SP-49 (cell line): ENCODE results near the gene PRAC1.

GRCh38 chr17:48615653-48616095, 582 bp upstream of the HOXB8 start:
- PRO-cap: no peak

DNA sequence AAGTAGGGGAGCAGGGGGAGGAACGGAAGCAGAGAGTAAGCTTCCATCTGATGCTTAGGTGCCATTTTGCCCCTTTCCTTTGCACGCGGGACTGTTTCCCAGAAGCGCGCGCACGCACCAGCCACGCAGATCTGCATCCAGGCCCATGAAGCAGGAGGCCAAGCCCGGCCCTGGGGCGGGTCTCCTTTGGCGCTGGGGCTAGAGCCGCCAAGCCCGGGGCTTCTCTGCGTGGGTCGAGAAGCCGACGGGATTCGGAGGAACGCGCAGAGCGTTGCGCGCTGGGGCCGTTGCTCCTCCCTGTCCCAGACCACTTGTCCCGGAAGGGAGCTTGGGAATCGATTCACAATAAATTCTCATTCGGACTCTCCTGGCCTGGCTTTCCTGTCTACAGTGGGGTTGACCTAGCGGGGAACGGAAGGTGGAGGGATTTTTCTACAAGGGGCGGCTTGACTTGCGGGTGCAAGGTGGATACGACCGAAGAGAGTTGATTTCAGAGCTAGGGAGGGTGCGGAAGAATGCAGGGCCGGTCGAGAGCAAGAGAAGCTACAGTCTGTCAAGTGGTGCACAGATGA, 4.6 kb downstream of the HOXB9 start:
- PRO-cap: no peak

- PRO-cap: no peak
Observed at GRCh38 chr17:48628264-48628568, 2.1 kb upstream of the HOXB9 start.

- PRO-cap: no peak
Observed at GRCh38 chr17:48720527-48721475, 1.5 kb downstream of the PRAC1 start.

DNA sequence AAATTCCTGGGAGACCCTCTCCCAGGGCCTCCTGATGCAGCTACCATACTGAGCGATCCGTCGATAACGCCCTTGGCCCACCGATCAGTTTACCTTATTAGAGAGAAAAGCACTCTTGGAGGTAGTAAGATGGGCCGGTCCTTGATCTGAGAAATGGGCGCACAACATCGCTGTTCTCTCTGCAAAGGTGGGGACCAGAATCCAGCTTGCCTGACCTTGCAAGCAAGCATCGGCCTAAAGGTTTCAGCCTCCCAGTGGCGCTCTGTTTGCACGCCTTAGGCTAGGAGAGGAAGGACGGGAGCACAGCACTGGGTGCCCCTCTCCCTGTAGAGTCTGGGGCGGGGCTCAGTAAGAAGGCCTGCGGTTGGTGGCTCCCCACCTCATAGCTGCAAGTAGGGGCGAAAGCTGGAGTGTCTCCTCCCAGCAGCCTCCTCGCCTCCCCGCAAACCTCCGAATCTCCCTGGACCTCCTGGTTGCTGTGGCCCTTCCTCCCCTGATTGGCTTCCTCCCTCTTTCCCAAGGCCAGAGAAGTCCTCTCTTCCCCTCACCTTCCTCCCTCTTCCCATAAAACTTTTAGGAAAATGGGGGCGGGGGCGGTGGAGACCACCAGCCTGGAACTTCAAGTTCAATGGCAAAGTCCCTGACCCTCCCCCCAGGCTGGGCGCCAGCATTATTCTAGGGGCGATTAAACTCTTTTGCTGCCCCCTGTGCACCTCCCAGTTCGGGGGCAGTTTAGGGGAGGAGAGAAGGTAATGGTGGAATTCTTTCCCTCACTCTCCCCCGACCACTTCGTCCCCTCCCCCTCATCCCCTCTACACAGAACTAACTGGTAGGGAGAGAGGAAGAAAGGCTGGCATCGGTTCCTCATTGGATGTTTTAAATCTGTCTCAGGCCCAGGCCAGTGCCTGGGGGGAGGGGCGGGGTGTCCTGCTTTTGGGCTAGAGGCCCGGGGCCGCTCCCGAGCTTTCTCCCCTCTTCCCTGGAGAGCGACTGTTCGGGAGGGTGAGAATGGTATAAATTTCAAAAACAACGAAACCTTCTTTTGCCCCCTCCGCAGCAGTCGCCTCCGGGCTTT, at the start of gene PRAC1:
PRAC1 (minus strand) TSS at position 294 of the 1,075 bp plus-strand sequence.
- PRO-cap: no peak

DNA sequence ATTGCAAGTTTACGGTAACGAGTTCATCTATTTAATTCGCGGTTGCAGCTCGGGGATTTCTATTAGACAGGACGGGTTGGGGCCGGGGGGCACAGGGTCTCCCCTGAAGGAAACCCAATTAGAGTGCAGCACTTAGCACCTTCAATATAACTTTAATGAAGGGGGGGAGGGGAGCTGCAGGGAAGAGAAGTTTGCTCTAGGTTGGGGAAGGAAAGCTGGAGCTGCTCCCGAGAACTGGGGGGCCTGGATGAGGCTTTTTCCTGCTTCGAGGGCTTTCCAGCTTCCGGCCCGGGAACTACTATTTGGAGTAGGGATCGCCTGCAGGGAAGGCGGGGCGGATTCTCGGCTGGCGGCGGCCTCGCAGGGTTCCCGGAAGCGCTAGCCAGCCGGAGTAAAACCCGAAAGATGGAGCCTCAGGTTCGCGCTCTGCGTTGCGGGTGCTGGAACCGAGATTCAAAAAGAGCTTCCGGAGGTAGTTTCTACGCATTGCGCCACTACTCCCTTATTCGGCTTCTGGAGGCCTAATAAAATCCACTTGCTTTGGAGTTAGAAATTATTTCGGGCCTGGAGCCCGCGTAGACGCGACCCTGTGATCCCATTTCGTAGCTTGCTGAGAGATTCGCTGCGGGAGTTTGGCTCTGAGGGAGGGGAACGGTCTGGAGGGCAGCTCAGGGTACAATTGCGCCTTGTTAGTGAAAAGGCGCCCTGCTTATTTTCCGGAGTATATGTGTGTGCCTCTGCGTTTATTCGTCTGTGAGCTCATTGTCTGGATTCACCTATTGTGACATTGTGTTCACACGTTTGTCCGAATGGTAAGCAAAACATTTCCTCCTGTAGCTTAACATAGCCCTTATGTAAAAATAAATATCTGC, 551 bp downstream of the PRAC2 start:
- PRO-cap: no peak

DNA sequence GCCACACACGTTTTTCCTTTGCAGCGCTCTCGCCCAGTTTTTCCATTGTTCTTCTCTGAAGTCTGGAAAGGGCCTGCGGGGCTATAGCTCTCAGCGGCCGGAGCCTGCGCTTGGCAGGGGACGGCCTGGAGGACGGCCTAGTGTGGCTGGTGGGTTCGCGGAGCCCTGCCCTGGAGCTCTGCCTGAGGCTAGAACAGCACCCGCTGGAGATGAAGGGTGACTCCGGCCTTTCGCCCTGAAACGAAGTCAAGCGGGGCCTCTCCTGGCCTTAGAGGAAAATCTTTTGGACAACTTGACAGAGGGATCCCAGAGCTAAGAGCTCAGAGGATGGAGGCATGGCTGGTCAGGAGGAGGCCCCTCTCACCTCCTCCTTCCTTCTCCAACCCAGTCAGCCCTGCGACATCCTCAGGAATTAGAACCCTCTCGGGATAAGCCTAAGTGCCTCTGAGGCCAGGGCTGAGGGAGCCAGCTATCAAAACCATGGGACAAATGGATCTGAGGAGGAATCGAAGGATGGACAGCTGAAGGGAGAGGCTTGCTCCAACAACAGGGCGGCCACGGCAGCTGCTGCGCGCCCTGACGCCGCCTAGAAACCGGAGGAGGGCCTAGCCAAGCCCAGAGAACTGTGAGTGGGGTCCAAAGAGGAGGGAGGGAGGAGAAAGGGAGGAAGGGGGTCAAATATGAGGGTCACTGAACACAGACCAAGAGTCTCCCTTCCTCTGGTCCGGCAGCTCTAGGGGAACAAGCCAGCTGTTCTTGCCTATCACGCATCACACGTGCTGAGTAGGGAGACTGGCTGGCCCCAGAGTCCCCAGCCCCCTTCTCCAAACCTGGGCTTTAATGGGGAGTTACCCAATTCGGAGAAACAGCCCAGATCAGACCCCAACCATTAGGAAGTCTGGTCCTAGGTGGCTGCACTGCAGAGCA, 5.7 kb upstream of the HOXB13 start:
- PRO-cap: no peak

- PRO-cap: no peak
Observed at GRCh38 chr17:48929817-48931013, 14.4 kb downstream of the SNF8 start.

DNA sequence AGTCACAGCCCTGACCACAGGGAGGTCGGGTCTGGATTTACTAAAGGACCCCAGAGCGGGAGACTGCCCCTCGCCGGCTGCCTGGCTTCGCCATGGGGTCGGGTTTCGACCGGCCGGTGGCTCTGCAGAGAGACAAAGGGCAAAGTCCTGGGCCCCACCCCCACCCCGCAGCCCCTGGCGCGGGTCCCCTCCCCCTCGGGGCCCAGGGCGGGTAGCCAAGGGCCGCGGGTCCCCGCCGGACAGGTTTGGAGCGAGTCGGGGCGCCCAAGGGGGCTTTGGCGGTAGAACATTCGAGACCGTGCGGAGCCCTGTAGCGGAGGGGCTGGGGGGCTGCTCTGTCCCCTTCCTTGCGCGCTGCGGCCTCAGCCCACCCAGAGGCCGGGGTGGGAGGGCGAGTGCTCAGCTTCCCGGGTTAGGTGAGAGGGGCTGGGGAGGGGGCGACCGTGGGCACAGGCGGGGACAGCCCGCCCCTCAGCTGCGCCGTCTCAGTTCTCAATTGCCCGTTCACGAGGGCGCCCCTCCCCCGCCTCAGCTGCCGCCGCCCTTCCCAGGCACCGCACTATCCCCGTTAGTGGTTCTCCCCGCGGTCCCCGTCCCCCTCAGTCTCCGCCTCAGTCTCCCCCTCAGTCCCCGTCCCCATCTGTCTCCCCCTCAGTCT, 16.6 kb downstream of the IGF2BP1 start:
- PRO-cap: no peak

GRCh38 chr17:49126283-49126537, 6.4 kb upstream of the B4GALNT2 start:
- PRO-cap: no peak

DNA sequence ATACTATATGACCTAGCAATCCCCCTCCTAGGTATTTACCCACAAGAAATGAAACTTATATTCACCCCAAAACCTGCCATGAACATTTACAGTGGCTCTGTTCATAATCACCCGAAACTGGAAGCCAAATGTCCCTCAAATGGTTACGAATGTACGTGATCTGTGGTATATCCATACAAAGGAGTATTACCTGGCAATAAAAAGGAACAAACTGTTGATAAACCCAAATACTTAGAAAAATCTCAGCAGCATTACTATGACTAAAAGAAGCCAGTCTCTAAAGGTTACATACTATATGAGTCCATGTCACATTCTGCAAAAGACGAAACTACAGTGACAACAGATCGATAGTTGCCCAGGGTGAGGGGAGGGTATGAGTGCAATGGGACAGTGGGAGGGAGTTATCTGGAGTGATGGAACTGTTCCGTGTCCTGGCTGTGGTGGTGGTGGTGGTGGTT, 9.4 kb downstream of the ZNF652 start:
- PRO-cap: no peak

DNA sequence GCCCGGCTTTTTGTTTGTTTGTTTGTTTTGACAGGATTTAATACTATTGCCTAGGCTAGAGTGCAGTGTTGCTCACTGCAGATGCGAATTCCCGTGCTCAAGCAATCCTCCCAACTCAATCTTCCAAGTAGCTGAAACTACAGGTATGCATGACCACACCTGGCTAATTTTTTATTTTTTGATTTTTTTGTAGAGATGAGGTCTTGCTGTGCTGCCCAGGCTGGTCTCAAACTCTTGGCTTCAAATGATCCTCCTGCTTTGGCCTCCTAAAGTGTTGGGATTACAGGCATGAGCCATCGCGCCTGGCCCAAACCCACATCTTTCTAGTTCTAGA, 18.4 kb downstream of the PHB1 start:
- PRO-cap: no peak

GRCh38 chr17:49403628-49404207, 11.0 kb downstream of the PHB1 start:
- PRO-cap: no peak

DNA sequence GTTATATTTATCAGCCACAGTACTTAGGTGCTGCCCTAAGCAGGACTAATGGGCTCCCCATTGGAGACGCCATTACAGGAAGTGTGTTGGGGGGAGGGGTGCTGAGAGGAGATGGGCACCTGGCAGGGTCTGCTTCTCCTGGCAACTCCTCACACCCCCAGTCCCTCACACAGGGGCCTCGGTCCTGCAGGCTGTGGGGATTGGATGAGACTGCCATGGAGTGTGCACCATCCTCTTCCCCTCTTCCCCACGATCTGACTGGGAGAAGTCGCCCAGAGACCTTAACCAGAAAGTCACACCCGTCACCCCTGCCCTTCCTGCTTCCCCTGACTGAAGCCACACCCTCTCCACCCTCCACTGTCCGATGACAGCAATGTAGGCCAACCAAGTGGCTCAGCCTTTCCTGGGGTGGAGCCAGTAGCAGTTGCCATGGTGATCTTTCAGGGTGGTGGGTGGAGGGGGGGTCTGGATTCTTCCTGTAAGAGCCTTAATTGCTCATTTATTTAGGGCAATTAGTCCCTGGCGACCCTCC, 37.4 kb upstream of the PHB1 start:
- PRO-cap: no peak

- PRO-cap: no peak
Observed at GRCh38 chr17:49638628-49639189, 39.2 kb downstream of the SPOP start.

DNA sequence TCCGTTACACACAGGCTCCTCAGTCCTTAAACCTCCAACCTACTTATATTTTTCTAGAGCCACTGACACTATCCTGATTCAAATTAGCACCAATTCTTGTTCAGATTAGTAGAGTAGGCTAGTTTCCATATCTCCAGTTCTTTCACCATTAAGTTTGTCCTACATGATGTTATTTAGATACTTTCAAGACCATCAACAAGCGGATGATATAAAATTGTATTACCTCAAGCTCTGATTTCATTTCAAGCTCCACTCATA, 18.5 kb downstream of the SPOP start:
- PRO-cap: no peak

DNA sequence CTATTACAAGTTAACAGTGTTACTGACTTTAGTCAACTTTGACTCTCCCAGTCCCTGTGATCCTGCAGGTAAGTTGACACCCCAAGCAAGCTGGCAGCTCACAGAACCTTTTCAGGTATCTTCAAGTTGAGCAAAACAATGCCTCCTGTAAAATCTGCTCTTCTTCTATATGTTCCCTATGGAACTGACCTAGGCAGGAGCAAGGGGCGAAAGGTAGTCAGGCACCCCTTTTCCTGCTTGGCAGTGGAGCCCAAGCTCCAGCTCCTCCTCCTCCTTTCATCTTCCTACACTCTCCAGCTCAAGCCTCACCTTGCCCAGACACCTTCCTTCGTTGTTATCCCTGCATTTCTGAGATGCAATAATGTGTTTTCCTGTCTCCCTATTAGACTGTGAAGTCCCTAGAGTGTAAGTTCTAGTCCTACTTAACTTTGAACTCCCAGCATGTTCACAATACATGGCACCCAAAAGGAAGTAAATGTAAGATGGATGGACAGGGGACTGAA, 8.6 kb downstream of the SLC35B1 start:
- PRO-cap: no peak

DNA sequence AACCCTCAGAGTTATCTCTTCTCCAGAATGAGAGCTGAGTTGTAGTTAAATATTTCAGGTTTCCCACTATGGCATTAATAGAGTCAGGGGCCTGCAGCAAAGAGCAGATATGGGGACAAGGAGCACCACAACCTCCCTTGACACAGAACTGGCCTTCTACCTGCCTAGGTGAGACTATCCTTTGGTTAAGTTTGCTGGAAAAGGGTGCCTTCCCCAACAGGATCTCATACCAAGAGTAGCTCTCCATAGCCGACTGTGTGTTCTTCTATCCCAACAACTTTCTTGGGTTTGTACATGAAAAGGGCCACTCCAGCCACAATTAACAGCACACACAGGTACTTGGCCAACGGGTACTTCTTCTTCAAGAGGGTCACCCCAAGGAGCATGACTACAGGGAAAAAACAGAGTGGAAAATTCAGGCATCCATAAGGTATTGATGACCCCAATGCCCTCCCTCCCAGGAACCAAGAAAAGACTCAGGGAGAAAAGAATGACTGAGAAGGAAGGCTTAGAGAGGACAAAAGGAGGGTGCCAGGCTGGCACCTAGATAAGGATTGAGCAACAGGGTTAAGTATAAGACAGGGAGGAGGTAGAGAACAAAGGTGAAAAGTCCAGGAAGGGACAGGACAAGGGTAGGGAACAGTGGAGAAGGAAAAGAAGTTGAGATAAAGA, 2.7 kb downstream of the SLC35B1 start:
- PRO-cap: no peak

- PRO-cap: no peak
Observed at GRCh38 chr17:49758685-49760025, 4.8 kb downstream of the FAM117A start.

DNA sequence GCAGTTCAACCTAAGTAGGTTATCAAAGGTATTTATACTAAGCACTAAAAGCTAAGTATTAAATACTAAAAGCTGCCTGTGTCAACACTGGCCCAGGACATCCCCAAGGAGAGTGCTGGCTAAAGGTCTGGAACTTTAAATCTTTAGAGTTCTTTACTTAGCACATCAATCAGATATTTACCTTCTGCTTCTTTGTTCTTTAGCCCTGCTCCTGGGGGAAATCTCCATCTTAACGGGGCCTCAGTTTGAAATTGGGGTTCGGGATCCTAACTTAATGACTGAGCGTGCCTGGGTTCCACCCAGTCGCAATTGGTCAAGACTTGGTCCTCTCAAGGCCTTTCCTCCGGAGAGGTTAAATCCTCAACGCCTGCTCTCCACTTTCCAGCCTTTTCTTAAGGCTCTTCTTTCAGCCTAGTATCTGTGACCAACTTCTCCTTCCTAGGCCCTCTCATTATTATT, 1.1 kb upstream of the KAT7 start:
- PRO-cap: no peak